ENCODE results near the genes ACSM4, DPPA3 and A2ML1.

GRCh38 chr12:7197891-7198241, 8.4 kb downstream of the PEX5 start:
- PRO-cap = no peak
- RAMPAGE, long total RNA, 2 experiments = no peak in any of the 2 experiments

DNA sequence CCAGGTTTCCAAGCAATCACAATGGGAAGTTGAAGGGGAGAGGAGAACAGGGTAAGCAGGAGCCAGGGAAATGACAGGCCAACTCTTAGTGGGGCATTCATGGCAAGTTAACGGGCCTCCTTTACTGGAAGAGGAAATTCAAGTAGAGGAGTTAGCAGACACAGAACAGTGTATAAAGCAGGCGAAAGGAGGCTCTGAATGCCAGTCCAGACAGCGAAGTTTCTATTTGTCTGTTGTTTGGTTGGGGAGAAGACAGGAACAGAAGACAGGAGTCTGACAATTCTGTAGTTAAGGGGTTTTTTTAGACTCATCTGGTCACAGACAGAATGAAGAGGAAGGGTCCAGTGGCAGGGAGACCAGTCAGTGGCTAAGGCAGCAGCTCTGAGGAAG, at the start of gene ACSM4:
Gene ACSM4 (plus strand): TSS at position 298 of the 390 bp plus-strand sequence.
- PRO-cap = no peak
- RAMPAGE, long total RNA, 2 experiments = no peak in any of the 2 experiments

- PRO-cap = bidirectional peak, plus-strand start at chr12:7499004, minus-strand start at chr12:7498903
- RAMPAGE, long total RNA, 2 experiments = start-site peak on the minus strand in 1 of 2 experiments, at chr12:7498897-7499060 at its widest, 80 reads per replicate
Observed at GRCh38 chr12:7498490-7499485, 4.8 kb downstream of the CD163 start.

DNA sequence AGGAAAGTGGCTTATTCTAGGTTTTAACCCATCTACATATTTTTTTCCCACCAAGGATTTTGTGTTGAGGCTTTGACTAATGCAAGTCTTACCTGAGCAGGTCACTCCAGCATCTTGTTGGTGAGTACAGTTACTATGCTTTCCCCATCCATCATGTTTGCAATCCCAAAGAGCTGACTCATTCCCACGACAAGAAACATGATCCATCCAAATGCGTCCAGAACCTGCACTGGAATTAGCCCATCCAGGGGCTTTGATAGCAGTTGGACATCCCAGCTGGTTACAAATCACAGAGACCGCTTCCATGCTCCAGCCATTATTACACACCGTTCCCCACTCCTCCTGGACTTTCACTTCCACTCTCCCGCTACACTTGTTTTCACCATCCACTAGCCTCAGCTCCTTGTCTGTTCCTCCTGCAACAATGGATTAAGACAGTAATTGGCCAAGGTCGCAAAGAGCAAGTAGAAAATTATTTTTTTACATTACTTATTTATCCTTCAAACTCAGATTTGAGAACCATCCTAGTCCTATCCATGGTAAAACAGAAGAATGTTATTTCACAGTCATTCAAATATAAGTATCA, 2.4 kb downstream of the CD163 start:
- PRO-cap = no peak
- RAMPAGE, long total RNA, 2 experiments = start-site peak on the minus strand in 1 of 2 experiments, centred at position 280 of the sequence, 41 reads per replicate

GRCh38 chr12:7542741-7543383, 39.3 kb upstream of the CD163 start:
- PRO-cap = no peak
- RAMPAGE, long total RNA, 2 experiments = no peak in any of the 2 experiments

DNA sequence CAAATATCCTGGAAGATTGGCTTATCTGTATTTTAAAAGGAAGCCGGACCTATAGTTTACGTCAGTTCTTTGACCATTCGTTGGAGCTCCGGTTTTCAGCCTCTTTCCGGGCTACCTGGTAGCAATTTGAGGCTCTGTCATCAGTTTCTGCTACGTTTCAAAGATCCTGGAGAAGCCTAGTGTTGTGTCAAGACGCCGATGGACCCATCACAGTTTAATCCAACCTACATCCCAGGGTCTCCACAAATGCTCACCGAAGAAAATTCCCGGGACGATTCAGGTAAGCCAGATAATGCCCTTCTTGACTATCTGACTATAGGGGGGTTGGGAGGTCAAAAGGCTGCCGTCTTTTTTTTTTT, at the start of gene DPPA3:
Gene DPPA3 (plus strand): TSS at position 61 of the 359 bp plus-strand sequence.
- PRO-cap = no peak
- RAMPAGE, long total RNA, 2 experiments = no peak in any of the 2 experiments

GRCh38 chr12:8036934-8037532, 4.5 kb downstream of the FOXJ2 start:
- PRO-cap = no peak
- RAMPAGE, long total RNA, 2 experiments = no peak in any of the 2 experiments

GRCh38 chr12:8063909-8064581, 2.1 kb downstream of the C3AR1 start:
- PRO-cap = unidirectional peak, plus-strand start at chr12:8064399
- RAMPAGE, long total RNA, 2 experiments = no peak in any of the 2 experiments

- PRO-cap = no peak
- RAMPAGE, long total RNA, 2 experiments = no peak in any of the 2 experiments
Observed at GRCh38 chr12:8081108-8081674, 883 bp upstream of the NECAP1 start.

DNA sequence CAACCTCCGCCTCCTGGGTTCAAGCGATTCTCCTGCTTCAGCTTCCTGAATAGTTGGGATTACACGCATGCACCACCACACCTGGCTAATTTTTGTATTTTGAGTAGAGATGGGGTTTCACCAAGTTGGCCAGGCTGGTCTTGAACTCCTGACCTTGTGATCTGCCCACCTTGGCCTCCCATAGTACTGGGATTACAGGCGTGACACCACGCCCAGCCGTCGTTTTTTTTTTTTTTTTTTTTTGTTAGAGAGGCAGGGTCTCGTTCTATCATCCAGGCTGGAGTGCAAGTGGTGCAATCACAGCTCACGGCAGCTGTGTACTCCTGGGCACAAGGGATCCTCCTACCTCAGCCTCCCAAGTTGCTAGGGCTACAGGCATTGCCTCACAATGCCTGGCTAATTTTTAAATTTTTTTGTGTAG, 1.4 kb downstream of the NECAP1 start:
- PRO-cap = no peak
- RAMPAGE, long total RNA, 2 experiments = no peak in any of the 2 experiments

DNA sequence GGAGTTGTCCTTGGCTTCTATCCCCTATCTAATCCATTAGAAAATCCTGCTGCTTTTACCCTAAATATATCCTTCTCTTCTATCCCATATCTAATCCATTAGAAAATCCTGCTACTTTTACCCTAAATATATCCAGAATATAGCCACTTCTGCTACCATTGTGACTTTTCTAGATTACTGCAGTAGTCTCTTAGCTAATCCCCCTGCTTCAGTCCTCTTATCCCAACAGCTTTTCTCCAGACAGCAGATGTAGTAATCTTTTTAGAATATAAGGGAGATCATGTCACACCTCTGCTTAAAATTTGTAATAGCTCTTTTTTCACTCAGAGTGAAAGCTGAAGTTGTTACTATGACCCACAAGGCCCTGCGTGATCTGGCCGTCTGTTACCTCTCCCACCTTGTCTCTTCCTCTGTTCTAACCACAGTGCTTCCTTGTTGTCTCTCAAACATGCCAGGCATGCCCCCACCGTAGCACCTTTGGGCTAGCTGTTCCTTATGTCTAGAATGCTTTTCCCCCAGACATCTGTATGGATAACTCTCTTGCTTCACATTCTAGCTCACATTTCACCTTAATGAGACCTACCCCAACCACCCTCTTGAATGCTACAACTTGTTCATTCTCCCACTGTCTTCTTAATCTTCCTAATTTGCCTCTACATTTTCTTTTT, 6.4 kb downstream of the NECAP1 start:
- PRO-cap = no peak
- RAMPAGE, long total RNA, 2 experiments = no peak in any of the 2 experiments

DNA sequence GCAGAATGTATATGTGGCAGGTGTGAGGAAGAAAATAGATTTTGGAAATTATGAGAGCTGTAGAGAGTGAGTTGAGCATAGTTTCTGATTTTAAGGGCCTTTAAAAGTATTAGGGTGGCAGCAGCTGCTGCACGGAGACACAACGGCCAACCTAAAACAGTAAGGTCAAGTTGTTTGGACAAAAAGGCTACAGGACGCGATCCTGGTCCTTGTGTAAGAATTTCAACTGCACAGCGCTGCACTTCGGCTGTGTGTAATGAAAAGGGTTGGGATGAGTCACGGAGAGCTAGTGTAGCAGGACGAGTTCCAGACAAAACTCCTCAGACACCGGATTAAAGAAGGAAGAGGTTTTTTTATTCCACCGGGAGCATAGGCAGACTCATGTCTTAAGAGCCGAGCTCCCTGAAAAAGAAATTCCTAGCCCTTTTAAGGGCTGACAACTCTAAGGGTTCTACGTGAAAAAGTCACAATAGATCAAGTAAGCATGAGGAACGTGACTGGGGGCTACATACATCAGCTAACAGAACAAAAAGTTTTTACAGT, 54.7 kb upstream of the FAM90A1 start:
- PRO-cap = no peak
- RAMPAGE, long total RNA, 2 experiments = no peak in any of the 2 experiments

GRCh38 chr12:8452955-8453538, 2.7 kb upstream of the CLEC6A start:
- PRO-cap = no peak
- RAMPAGE, long total RNA, 2 experiments = no peak in any of the 2 experiments

- PRO-cap = no peak
- RAMPAGE, long total RNA, 2 experiments = no peak in any of the 2 experiments
Observed at GRCh38 chr12:8822428-8822731, at the start of gene A2ML1. Gene A2ML1, plus strand, starts transcription at chr12:8822621.

DNA sequence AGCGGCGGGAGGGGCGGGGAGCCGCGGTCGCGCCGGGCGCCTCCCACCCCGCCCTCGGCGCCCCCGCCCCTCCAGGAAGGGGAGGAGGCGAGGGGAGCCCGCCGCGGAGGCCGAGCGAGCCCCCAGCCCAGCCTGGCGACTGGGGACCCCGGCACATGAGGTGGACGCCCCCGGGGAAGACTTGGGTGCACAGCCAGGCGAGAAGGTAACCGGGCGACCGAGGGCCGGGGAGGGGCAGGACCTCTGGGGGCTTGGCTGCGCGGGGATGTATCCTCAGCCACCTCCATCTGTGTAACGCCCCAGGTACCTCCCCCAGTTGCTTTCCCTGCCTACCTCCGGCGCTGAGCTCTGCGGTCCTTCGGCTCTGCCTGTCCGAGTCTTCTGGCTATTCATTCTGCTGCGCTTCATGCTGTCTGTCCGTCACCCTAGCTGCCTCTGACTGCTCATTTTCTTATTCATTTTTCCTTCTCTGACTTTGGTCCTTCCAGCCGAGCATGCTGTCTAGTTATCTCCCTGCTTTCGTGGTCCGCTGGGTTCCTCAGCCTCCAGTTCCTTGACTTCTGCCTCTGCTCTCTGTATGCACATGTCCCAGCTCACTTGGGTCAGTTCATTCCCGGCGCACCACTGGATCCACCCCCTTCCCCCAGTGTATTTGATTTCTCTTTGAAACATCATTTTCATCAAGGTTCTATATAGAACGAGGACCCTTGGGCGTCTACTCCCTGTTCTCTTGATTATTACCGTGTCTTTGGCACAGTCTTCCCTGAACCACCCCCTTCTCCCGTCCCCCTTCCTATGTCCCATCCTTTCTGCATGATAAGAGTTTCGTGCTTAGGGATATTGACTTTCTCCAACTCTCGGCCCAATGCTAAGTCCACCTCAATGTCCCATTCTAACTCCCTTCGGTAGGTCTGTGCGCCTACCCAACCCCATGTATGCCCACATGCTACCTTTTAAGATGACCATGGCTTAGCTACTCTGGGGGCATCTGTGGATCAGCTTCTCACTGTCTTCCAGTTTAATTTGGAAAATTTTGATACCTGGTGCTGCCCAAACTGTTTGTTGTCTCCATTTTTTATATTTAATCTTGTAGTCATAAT, 664 bp downstream of the PHC1 start:
- PRO-cap = unidirectional peak, minus-strand start at position 383 of the sequence
- RAMPAGE, long total RNA, 2 experiments = no peak in any of the 2 experiments

DNA sequence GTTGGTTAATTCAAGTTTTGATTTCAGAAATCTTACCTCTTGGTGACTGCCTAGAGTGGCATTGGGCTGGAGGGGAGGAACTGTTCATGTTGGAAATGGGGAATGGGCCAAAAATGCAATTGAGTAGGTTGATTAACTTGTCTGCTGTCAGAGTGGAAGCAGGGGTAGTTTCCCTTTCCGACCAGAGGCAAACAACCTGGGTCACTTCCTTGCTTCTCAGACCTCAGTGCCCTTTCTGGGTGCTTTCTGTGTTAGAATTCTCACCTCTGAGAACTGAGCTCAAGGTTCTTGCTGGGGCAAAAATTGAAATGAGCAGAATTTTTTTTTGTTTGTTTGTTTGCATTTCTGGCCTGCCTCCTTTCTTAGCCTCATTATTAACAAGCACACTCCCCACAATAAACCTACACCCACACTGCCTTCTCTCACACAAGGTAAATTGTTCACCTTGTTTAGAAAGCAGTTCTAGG, 2.3 kb upstream of the M6PR start:
- PRO-cap = no peak
- RAMPAGE, long total RNA, 2 experiments = no peak in any of the 2 experiments

- PRO-cap = unidirectional peak, plus-strand start at chr12:9064339
- RAMPAGE, long total RNA, 2 experiments = no peak in any of the 2 experiments
Observed at GRCh38 chr12:9064130-9064771, 51.5 kb downstream of the A2M start.

- PRO-cap = no peak
- RAMPAGE, long total RNA, 2 experiments = no peak in any of the 2 experiments
Observed at GRCh38 chr12:9103330-9104229, 12.1 kb downstream of the A2M start.

DNA sequence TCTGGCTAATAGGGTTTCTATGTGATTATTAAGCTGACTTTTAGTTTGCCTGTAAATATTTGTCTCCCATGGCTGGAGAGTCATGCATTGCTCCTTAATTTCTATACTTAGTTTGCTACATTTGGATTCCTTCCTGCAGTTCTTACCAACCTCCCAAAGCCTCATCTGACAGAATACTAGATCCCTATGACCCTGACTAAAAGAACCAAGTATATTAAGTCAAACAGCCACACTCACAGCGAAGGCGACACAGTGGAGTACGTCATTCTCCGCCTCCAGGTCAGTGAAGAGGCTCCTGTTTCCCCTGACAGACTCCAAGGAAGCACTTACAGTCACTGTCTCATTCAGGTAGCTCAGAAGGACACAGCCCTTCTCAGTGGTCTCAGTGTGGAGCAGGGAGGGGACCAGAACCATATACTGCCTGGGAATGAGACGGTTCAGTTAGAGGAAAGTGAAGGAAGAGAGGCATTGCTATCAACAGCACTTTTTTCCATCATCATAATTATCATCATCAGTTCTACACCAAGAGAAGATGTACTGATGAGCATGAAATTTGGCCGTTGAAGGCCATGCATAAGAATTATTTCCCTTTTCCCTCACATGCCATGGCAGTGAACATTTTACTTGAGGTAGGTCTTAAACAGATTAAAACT, 2.5 kb downstream of the A2M start:
- PRO-cap = no peak
- RAMPAGE, long total RNA, 2 experiments = no peak in any of the 2 experiments

- PRO-cap = no peak
- RAMPAGE, long total RNA, 2 experiments = no peak in any of the 2 experiments
Observed at GRCh38 chr12:9144753-9145246, 29.1 kb upstream of the A2M start.